Left lung (tissue), 1 donor: ENCODE results near the gene JAKMIP3.

- PRO-cap = no peak
Measured at GRCh38 chr10:130631514-130631930, 495.3 kb downstream of the GLRX3 start.

DNA sequence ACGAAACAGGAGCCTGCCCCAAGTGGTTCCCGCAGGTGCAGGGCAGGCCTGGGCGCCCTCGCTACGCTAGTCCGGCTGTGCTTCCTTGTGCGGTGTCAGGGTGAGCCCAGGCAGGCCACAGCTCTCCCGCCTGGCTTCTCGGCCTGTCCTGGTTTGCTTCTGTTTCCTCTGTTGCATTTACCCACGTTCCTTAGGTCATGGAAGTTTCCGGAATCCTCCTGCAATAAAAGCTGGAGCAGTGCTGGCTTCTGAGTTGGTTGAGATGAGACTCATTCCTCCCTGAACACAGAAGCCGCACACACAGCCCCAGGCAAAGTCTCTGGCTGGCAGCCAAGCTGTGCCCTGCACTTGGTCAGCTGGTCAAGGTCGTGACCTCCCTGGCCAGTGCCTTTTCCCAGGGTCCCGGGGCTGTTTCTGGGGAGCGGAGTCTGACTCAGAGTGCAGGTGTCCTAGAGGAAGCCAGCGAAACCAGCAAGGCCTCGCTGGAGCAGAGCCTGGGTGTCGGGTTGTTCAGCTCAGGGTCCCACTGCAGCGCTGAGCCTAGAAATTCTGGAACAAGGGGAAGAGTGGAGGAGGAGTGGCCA, 245.8 kb upstream of the PPP2R2D start:
- PRO-cap = no peak

GRCh38 chr10:131743782-131744449, 156.9 kb upstream of the PPP2R2D start:
- PRO-cap = no peak

GRCh38 chr10:131885227-131885930, 15.4 kb upstream of the PPP2R2D start:
- PRO-cap = no peak

- PRO-cap = no peak
Measured at GRCh38 chr10:131940693-131941221, 39.9 kb downstream of the PPP2R2D start.

DNA sequence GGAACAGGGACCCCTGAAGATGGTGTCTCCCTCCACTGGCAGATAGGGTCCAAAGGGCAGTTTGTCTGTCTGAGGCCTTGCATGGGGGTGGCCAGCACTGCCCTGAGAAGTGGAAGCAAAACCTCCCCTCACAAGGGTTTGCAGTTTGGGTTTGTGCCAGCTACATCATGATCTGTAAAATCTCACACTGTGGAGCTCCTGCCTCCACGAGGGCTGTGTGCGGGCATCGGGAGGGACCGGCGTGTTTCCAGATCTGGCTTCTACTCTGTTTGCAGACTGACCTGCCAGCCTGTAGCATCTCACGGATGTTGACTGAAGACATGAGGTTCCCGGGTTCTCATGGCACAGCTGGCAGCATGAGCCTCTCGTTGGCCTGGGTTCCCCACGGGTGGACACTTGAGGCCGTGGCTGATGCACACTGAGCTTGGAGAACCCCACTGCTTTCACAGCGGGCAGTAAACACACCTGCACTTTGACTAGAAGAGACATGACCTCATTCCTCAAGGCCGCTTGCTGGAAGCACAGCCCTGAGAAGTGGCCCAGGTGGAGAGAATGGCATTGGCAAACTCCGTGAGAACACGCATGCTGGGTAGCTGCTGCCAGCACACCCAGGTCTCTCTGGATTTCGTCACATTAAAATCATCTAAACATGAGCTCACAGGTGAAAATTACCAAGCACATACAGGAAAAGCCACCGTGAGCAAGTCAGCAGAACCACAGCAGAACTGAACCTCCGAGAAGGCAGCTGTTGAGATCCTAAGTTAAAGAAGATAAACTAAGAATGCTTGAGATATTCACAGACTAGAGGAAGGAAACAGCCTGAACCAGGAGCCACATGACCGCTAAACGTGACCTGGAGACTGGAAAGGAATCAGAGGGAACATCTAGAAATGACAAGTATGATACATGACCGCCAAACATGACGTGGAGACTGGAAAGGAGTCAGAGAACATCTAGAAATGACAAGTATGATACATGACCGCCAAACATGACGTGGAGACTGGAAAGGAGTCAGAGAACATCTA, 32.6 kb downstream of the BNIP3 start:
- PRO-cap = no peak

DNA sequence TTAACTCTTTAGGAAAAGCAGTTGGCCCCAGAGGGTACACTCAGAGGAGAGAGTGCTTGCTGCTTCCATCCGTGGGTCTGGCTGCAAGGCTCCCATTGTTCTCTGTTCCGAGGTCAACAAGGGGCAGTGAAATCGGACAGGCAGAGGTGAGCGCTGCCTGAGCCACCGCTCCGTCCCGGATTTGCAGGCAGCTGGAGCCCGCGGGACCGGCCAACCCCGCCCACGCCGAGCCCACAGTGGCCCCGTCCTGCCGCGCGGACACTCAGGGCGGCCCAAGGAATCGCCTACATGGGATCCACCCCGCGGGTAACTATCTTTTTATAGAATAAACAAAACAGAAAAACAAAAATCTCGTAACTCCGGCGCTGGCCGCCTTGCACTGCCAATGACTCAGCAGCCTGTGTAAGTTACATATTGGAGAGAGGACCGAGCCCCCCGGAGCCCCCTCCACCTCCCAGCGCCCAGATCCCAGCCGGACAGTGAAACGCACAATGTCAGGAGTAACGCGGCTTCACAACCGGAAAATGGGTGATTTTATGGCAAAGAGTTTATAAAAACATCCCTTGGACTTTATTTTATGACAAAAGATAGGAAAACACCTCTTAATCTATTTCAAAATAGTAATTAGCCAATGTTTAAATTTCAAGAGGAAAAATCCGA, 1.8 kb downstream of the BNIP3 start:
- PRO-cap = no peak

DNA sequence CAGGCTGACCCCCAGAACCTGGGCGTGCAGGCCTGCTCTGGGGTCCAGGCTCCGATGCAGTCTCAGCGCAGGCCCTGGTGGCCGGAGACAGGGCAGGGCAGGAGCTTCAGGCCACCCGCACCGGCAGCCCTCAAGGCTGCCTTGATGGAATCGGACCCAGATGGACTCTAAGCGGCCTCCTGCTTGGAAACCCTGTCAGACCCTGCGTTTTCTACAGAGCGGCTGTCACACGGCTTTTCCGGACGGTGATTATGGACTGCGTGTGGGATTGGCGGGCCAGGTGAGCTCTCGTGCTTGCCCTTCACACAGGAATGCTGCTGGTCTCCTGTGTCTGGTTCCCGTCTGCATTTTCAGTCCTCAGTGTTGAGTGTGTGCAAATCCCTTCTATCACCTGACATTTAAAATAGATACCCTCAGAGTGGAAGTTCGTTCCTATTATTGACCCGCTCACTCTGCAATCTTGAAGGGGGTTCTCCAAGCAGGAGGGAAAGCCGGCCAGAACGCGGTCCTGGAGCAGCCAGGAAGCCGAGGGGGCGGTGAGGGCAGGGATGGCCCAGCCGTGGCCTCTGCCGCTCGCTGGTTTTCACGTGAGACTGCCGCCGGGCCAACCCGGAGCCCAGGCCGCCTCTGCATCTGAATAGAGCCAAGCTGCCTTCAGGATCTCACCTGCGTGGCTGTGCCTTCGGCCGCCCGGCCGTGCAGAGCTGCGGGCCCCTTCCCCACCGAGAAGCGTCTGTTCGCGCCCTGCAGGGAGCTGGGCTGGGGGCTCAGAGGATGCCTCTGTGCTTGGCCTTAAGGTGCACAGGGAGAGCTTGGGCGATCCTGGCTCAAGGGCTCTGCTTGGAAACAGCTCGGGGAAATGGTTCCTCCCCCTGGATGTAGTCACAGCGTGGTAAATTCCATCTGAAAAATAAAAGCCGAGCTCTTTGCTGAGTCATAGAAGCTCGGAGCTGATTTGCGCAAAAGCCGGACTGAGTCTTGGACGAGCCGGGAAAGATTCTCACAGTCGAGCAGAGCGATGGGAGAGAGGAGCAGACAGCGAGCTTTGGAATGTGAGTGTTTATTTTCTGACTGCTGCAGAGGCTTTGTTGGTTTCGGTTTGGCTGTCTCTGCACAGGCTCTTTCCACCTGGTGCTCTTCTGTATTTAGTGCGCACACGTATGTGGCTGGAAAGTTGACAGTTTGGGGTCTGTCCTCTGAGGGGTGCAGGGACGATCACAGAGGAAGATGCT, at the start of gene JAKMIP3:
Gene JAKMIP3 (plus strand): TSS at position 937 of the 1,232 bp plus-strand sequence.
- PRO-cap = bidirectional peak, plus-strand start at position 982 of the sequence, minus-strand start at position 814 of the sequence

DNA sequence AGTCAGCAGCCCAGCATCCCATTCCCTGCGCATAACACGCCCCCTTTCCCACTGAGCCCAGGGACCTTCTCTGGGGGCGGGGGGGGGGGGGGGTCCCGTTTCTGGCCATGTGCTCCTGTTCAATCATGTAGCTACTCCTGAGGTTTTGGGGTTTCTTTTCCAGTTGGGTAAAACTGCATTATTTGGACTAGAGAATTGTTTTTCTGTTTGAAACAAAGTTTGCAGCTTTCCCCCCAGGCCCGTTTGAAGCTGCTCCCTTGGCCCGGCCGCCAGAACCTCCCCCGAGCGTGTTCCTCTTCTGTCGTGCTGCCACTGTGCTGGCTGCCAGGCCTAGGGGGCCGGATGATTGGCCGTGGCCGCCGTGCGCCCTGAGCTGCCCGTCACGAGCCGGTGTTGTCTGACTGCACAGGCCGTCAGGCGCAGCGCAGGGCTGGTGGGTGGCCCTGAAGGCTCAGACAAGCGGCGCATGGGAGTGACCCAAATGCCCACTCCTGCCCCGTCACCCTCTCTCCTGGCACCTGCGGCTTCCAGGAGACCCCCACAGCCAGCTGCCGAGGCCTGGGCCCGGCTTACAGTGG, 12.9 kb downstream of the JAKMIP3 start:
- PRO-cap = no peak

- PRO-cap = bidirectional peak, plus-strand start at chr10:132308186, minus-strand start at chr10:132307950; bidirectional peak, plus-strand start at chr10:132308614, minus-strand start at chr10:132308528; bidirectional peak, plus-strand start at chr10:132308863, minus-strand start at chr10:132308839
Measured at GRCh38 chr10:132308025-132309327, 726 bp upstream of the STK32C start.

DNA sequence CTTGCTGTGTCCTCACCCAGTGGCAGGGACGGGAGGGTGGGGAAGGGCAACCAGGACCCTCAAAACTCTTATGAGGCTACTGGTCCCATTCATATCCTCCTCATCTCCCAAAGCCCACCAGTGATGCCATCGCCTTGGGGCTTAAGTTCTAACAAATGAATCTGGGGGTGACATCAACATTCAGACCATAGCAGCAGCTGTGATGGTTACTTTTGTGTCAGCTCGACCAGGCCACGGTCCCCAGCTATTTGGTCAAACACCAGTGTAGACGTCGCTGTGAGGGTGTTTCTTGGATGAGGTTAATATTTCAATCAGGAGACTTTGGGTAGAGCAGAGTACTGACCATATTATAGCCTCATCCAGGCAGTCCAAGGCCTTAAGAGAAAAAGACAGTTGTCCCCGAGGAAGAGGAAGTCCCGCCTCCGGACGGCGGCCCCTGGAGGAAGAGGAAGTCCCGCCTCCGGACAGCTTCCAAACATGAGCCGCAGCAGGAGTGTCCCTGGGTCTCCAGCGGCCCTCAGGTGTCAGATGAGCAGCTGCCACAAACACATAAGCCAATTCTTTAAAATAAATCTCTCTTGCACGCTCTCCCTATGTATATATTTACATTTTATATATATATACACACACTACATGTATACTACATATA, 37.3 kb downstream of the PWWP2B start:
- PRO-cap = no peak

DNA sequence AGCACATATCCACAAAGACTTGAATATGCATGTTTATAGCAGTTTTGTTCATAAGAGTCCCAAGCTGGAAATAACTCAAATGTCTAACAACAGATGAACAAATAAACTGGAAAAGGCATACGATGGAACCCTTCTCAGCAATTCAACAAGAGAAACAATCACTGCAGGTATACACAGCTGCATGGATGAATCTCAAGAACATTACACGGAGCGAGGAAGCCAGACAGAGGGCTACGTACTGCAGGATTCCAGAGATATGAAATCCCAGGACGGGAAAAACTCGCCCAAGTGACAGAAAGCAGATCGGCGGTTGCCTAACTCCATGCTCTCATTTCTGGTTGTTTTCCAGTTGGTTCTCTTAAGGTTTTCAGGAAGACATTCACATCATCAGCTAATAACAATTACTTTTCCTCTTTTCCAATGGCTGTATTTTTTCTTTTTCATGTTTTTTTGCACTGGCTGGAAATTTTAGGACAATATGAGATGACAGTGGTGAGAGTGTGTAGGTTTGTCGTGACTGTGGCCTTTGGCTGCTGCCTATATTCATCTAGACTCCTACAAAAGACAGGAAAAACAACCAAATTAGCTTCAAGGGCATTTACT, 25.9 kb upstream of the INPP5A start:
- PRO-cap = no peak

DNA sequence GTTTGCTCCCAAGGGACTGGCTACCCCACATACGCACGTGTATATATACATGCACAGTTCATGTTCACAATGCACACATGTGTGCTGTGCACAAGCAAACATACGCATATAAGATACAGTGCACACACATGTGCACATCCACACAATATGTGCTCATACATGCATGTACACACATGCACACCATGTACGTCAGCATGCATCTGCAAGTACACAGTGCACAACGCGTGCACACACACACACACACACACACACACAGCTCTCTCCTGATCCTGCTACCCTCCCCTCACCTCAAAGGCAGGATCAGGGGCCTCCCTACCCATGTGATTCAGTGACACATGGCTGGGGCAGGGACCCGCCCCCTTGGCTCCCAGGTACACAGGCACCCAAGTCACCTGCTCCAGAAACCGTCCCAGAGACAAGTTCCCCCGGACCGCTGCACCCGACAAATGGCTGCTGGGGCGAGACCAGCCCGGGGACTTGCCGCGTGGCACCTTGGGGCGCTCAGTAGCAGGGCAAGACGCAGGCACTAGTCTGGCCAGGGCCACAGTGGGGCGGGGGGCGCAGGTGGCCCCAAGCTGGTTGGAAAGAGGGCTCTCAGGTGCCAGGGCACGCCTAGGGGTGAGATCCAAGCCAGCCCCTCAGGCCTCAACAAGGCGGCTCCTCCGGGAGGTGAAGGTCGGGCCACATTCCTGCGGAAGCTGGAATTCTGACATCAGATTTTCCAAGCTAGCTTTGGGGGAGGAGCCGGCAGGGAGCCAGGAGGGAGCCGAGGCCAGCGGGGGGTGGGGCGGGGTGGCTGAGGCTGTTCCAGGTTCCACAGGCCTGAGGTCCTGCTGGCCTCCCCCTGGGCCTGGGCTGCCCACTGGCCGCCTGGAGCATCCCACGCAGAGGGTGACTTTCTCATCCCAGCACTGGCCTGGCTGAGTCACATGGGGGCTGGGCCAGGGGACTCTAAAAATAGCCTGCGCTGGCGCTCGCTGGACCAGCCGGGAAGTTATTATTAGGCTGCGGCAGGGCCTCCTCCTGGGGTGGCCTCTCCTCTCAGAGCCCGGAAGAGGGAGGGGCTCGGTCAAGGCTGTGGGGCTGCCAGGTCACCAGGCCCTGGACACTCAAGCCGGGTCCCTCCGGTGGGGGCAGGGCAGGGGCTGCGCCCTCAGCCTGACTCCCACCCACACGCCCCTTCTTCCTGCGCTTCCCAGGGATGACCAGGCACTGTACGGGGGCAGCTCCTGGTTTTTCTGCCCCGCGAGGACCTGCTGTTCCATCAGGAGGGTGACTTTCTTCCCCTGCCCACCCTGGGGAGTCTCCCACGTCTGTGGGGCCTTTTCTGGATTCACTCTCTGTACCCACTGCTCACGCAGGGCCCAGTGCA, 20.6 kb upstream of the INPP5A start:
- PRO-cap = bidirectional peak, plus-strand start at position 785 of the sequence, minus-strand start at position 650 of the sequence

DNA sequence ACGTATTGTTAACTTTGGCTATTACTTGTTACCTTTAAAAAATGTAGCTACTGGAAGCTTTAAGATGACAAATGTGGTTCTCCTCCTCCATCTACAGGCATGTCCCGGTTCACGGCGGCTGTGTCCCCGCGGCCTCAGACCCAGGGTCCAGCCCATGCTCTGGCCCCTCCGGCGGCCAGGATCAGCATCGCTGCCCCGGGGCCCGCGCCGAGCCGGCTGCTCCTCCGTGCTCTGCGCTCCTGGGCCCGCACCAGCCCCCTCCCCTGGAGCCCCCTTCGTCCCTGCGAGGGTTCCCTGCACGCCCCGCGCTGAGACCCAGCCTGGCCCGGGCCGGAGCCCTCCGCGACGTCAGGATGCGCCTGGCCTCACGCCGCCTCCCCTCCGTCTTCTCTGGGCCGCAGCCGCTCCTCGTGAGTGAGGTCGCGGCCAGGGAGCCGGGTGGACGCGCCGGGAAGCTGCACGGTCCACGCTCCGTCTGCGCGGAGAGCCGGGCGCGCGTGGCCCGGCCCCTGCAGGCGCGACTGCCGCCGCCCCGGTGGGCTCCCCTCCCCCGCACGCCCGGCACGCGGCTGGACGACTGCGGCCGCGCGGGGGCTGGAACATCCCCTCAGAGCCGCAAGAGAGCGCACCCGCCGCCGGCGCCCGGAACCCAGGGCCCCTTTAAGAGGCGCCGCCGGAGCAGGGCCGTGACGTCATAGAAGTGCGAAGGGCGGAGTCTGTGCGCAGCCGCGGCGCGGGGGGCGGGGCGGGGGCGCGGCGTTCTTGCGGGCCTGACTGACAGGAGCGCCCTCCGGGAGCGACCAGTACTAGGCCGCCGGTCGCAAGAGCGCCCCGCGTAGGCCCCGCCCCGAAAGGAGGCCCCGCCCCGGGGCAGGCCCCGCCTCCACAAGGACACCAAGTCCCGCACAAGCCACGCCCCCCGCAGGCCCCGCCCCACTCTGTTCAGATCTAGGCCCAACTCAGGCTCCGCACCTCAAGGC, 603 bp upstream of the INPP5A start:
- PRO-cap = unidirectional peak, plus-strand start at position 187 of the sequence; bidirectional peak, plus-strand start at position 414 of the sequence, minus-strand start at position 662 of the sequence; unidirectional peak, minus-strand start at position 688 of the sequence

- PRO-cap = no peak
Measured at GRCh38 chr10:132571039-132571554, 33.5 kb downstream of the INPP5A start.

GRCh38 chr10:132586844-132587813, 49.5 kb downstream of the INPP5A start:
- PRO-cap = no peak

- PRO-cap = no peak
Measured at GRCh38 chr10:132629090-132629653, 91.6 kb downstream of the INPP5A start.

- PRO-cap = no peak
Measured at GRCh38 chr10:132726671-132727212, 59.2 kb downstream of the NKX6-2 start.

- PRO-cap = no peak
Measured at GRCh38 chr10:132740832-132741083, 45.2 kb downstream of the NKX6-2 start.

GRCh38 chr10:132782409-132783652, 3.1 kb downstream of the NKX6-2 start:
- PRO-cap = no peak